Metastatic Lung Carcinoma in the Adrenal Gland (tissue), 1 donor: ENCODE results near the genes ZNF708 and ZNF43.

DNA sequence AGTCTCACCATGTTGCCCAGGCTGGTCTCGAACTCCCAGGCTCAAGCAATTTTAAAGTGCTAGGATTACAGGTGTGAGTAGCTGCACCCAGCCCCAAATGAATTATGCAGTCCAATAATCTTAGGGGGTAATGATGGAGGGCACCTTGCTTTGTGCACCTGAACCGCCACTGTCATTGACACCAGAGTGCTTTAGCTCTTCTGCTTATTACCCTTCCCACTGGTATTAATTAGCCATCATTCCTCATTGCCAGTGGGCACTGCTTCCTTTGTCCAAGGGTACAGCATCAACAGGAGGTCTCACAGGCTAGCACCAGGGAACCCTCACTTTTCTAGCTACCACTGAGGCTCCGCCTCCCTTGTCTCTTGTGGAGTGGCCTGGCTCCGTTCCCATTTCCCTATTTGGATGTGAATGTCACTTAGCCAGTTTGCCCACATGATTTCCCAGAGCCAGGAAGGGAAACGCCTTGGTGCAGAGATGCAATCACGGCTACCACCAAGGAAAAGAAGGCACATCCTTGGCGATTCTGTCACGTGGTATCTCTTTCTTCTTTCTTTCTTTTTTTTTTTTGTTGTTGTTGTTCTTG lies 27.8 kb upstream of the GATAD2A start:
- PRO-cap: bidirectional peak, plus-strand start at position 482 of the sequence, minus-strand start at position 340 of the sequence

DNA sequence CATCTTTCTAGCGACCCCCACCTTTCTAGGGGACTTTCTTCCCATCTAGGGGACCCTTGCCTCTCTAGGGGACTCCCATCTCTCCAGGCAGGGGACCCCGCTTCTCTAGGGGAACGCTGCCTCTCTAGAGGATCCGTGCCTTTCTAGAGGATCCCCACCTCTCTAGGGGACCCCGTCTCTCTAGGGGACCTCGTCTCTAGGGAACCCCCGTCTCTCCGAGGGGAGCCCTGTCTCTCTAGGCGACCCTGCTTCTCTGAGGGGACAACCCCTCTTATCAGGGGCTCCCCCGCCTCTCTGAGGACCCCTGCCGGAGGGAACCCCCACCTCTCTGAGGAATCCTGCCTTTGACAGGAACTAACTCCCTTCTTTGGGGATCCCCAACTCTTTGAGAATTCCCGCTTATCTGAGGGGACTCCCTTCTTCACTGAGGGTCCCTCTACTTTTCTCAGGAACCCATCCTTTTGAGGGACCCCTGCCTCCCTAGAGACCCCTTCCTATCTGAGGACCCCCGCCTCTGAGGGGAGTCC lies 18.9 kb upstream of the GATAD2A start:
- PRO-cap: no peak

- PRO-cap: no peak
Measured at GRCh38 chr19:19404720-19405177, 726 bp upstream of the GATAD2A start.

GRCh38 chr19:19459639-19460070 lies 54.2 kb downstream of the GATAD2A start:
- PRO-cap: no peak

GRCh38 chr19:19506187-19507056 lies 8.9 kb downstream of the TSSK6 start:
- PRO-cap: no peak

- PRO-cap: no peak
Measured at GRCh38 chr19:19525399-19525864, 3.3 kb upstream of the YJEFN3 start.

DNA sequence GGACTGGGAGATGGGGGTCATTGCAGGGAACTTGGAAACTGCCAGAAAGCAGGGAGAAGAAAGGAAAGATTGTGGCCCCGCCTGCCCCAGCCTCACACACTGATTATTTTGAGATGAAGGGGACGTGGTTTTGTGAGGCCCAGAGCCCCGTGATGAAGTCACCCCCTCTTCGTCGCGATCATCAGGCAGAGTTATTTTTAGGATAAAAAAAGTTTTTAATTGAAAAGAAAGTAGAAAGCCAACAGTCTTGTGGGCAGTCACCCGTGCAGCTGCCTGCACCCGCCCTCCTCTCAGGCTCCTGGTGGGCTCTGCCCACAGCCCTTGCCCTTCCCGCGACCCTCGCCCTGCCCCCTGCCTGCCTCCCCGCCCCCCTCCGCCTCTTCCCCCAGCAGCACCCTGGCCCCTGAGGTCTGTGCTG lies 1.9 kb upstream of the YJEFN3 start:
- PRO-cap: no peak

GRCh38 chr19:19541096-19541342 lies 3.0 kb downstream of the CILP2 start:
- PRO-cap: unidirectional peak, minus-strand start at chr19:19541211

DNA sequence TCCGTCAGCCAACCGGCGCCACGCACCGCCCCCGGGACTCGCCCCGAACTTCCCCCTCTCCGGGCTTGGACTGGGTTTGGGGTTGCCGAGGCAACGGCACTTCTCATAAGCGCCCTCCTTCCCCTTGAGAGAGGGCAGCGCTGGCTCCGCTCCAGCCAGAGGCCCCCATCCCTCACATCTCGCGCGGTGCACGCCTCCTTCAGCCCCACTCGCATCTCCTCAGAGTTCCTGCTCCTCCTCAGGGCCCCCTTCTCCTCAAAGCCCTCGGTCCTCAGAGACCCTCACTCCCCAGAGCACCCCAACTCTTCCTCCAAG lies 283 bp upstream of the PBX4 start:
- PRO-cap: no peak

GRCh38 chr19:19662792-19663053 lies 753 bp downstream of the ATP13A1 start:
- PRO-cap: no peak

DNA sequence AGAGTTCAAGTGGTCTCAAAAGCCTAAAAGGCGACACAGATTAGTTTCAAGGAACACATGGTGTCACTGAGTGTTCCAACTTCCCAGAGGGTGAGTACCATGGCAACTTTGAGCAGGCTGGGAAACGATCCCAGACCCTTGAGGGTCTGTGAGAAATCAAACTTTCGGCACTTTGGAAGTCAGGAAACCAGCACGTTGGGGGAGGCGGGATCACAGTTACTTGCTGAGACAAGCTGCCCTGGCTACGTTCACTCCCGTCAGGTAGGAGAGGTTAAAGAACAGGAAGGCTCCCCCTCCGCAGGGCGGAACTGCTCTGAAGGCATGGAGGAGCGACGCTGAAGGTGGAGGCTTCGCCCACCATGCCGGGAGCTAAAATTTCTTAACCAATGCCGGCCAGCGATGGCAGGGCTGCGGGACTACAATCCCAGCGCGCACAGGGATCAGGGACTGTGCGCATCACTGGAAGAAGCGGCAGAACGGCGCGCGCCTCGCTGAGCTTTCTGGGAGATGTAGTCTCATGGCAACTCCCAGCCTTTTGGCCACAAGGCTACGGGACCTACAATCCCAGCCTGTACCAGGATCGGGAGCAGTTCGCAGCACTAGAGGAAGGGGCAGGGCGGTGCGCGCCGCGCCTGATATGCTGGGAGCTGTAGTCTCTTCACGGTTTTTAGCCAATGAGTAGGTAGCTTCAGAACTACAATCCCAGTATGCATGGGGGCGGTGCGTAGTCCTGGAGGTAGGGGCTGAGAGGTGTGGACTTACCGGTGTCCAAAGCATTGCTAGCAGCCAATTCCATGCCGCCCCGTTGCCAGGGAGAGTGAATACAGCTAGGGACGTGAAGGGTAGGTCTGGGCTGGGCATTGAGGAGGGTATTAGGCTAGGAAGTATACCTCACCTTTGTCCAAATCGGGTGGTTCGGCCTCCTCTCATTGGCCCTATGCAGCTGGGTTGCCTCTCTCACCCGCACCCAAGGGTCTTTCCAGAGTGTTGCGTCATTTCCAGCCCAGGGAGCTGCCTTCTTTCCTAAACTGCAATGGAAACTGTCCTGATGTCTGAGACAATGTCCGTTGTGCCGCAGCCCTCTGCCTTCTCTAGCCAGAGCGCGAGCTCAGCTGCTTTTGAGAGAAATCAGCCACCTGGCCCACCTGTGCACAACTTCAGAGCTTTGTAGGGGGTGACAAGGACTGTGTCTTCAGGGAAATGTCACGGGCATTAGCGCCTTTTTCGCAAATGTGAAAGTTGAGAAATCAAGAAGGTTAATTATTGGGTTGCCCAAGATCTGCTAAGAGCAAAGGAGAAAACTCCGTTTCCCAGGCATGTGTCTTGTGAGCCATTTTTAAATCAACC lies 12.8 kb upstream of the ZNF682 start:
- PRO-cap: bidirectional peak, plus-strand start at position 728 of the sequence, minus-strand start at position 537 of the sequence

DNA sequence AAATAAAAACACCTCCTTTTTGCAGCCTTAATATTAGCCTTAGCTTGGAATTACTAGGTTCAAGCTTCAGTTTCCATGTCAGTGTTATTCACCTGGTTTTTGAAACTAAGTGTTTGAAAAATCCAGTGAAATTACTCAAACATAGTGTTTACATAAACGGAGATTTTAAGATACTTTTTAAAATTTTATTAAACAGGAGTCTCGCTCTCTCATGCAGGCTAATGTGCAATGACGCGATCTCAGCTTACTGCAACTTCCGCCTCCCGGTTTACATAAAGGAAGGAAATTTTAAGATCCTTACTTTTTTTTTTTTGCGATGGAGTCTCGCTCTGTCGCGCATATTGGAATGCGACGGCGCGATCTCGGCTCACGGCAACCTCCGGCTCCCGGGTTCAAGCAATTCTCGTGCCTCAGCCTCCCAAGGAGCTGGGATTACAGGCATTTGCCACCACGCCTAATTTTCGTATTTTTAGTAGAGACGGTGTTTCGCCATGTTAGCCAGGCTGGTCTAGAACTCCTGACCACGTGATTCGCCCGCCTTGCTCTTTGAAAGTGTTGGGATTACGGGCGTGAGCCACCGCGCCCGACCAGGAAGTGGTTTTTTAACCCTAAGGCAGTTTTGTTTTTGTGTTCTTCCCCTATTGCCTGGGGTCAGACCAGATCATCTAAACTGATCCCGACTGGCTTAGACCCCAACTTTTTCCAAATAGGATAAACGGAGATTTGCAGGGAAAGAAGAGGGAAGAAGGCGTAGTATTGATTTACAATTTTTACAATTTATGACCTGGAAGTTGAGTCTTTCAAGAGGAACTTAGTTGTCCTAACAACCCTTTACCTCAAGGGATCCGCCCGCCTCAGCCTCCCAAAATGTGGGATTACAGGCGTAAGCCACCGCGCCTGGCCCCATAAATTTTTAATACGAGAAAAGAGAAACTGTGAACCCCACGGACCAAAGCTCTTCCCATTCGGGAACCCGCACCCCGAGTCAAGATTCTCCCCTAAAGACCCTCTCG lies 142.1 kb downstream of the ZNF737 start:
- PRO-cap: no peak

DNA sequence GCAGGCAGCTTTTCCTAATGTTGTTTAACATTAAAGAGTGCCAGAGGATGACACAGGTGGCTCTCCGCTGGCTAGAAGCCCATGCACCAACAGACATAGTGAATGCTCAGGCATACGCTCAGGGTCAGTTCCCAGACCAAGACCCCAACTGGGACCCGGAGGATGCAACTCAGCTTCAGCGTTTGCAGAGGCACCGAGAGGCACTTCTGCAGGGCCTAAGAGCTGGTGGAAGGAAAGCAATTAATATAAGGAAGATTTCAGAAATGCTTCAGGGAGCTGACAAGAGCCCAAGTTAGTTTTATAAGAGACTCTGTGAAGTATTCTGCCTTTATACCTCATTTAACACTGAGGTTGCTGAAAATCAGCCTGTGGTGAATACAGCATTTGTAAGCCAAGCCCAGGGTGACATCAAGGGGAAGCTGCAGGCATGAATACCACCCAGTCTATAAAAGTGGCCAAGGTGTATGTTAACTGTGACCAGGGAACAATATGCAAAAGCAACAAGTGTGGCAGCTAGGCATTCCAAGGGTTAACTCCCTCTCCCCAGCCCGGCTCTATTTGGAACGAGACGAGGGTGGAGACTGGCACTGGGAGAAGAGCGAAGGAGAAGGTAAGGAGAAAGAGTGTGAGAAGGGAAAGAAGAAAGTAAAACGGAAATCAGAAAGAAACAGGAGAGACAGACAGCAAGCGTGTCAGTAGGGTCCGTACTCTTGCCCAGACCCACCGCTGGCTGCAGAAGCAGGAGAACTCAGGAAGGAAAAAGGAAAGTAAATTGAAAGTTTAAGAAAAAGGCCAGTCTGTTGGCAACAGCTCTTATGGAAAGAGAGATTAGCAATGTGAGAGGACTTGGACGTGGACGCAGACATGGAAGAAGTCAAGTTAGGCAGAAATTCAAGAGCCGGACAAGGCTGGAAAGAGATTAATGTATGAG lies 47.8 kb downstream of the ZNF626 start:
- PRO-cap: no peak

- PRO-cap: no peak
Measured at GRCh38 chr19:21087798-21088306, 5.8 kb downstream of the ZNF714 start.

DNA sequence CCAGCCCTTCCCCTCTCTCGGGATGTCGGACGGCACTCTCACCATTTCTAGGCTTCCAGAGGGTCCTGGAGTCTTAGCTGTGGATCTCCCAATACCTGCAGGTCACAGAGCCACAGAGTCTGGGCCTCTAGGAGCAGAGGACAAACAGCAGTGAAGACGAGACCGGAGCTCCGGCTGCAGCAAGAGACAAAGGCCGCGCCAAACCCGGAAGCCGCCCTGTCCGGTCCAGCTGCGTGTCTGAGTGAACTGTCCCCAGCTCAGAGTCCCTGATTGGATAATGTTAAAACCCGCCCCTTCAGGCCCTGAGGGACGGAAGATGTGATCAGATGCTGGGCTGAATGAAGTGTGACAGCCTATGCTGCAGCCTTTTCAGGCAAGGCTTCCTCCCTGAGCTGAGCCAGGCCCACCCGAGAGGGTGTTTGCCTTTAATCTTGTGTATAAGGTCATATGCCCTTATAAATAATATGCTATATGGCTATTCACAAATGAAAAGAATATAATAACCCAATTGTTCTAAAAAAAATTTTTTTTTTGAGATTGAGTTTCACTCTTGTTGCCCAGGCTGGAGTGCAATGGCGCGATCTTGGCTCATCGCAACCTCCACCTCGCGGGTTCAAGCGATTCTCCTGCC lies at the start of gene ZNF708:
Gene ZNF708 (minus strand): TSS at position 243 of the 631 bp plus-strand sequence.
- PRO-cap: unidirectional peak, minus-strand start at position 121 of the sequence; unidirectional peak, minus-strand start at position 152 of the sequence; unidirectional peak, minus-strand start at position 239 of the sequence

- PRO-cap: no peak
Measured at GRCh38 chr19:21439110-21440190, 42.5 kb downstream of the ZNF493 start.

DNA sequence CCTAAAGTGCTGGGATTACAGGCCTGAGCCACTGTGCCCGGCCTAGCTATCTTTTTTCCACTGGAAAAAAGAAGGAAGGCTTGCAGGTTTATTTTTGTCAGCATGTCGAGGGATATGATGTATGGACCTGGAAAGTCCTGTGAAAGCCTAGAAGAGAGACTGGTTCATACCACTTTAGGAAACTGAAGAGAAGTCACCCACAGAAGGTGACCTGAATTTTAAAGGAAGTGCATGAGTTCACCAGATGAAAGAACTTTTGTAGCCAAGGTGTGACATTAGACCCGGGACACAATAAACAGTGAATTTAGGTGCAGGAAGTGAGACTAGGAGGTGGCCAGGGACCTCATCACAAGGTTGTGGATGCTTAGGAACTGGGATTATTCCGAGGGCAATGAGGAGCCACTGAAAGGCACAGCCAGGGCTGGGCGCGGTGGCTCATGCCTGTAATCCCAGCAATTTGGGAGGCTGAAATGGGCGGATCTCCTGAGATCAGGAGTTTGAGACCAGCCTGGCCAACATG lies 79.1 kb downstream of the ZNF429 start:
- PRO-cap: no peak

DNA sequence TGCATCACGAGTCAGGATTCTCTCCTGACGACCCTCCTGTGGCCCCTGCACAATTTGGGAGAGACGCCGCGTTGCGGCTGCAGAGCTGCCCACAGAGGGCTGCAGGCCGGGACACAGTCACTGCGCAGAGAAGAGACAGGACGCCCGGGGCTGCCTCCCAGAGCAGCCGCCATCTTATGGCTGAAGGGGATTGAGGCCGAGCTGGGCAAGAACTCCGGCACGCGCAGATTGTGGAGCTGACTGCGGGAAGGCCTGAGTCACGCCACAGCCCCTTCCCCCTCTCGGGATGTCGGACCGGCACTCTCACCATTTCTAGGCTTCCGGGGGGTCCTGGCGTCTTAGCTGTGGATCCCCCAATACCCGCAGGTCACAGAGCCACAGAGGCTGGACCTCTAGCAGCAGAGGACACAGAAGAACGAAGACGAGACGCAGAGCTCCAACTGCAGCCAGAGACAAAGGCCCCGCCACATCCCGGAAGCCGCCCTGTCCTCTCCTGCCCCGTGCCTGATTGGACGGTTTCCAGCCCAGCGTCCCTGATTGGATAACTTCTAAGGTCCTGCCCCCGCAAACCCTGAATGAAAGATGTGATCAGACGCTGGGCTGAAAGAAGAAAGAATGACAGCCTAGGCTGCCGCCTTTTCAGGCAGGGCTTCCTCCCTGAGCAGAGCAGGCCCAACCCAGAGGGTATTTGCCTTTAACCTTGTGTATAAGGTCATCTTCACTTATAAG lies at the start of gene ZNF43:
Gene ZNF43 (minus strand): TSS at position 454 of the 729 bp plus-strand sequence.
- PRO-cap: bidirectional peak, plus-strand start at position 603 of the sequence, minus-strand start at position 417 of the sequence

DNA sequence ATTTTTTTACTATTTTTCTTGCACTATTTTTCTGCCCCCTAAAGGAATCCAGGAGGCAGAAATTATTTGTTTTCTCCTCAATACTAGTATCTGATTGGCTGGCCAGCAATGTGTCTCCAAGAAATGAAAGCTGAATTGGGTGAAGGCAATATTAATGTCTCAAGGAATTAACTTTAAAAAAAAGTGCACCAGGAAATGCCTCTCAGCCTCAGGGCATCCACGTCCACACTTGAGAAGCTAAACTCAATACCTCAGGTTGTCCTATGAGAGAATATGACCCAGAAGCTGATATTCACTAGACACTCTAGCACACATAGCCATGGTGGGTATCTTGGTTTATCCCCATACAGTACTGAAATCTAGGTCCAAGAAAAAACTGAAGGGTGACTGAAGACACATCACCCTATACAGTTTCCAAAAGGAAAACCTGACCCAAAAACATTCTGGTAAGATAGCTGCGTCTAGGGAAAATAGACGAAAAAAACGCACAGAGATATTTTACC lies 2.1 kb downstream of the ZNF91 start:
- PRO-cap: no peak

- PRO-cap: no peak
Measured at GRCh38 chr19:23906758-23907260, 7.9 kb upstream of the ZNF726 start.